ENCODE measurements around the genes SPATA16 and MRPL47.

- RRBS = no CpG with 5 or more reads among the region's 8 CpGs
Measured at GRCh38 chr3:172604071-172604335, 80.8 kb upstream of the TNFSF10 start.

GRCh38 chr3:172698198-172698631 lies 12.7 kb downstream of the NCEH1 start:
- RRBS = no CpG with 5 or more reads among the region's 2 CpGs

GRCh38 chr3:172709530-172709791 lies 1.4 kb downstream of the NCEH1 start:
- RRBS = no CpG with 5 or more reads among the region's 1 CpG

DNA sequence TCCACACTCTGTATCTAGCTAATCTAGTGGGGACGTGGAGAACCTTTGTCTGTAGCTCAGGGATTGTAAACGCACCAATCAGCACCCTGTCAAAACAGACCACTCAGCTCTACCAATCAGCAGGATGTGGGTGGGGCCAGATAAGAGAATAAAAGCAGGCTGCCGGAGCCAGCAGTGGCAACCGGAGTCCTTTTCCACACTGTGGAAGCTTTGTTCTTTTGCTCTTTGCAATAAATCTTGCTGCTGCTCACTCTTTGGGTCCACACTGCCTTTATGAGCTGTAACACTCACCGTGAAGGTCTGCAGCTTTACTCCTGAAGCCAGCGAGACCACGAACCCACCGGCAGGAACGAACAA lies 116.8 kb downstream of the ECT2 start:
- RRBS = no CpG with 5 or more reads among the region's 9 CpGs

GRCh38 chr3:173140962-173141303 lies at the start of gene SPATA16:
SPATA16 (minus strand) TSS chr3:173141235.
- RRBS = no CpG with 5 or more reads among the region's 19 CpGs

DNA sequence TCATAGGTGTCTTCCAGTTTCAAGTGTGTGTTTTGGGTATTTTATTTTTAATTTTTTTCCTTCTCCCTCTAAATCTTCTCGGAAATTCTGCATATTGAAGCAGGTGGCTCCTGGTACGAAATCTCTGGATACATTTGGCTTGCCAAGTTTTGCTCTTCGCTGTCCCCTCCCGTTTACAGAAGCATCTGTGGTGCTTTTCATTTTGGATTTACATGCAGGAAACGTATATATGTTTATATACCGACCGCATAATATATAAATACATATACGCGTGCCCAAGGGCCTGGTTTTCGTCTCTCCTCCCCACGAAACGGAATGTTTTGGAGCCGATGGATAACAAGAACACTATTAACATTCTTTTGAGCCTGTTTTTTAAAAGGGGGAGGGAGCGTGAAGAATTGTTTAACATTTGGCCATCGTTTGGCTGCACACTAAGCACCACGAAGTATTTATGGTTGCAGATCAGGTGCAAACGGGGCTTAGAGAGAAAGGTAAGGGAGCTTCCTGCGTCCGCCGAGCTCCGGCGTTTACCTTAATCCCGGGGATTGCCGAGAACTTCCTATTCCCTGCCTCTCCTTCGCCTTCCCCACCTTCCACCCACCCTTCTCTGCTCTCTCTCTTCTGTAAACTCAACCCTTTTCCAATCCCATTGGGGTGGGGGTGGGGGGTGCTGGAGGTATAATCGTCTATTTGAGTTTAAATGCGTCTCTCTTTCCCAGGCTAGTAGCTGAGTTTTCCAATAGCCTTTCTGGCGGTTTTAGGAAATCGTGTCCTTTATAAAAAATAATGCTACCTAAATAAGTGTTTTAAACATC lies 1.1 kb upstream of the NLGN1 start:
- RRBS = no CpG with 5 or more reads among the region's 29 CpGs

- RRBS = 4% methylated on average over 3 of the region's 20 CpGs
Measured at GRCh38 chr3:173584398-173585062, 187.0 kb downstream of the NLGN1 start.

DNA sequence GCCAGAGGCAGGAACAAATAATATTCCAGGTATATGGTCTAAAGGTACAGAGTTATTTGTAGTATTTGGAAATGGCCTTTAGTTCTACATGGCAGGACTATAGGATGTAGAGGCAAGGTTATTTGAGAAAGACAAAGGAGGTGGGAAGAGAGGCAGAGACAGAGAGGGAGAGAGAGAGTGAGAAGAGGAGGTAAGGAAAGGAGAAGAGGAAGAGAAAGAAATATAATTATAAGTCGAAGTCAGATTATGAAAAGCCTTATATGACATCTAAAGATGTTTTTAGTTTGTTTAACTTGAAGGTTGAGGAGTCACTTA lies 260.2 kb downstream of the NAALADL2 start:
- RRBS = no CpG with 5 or more reads among the region's 1 CpG

DNA sequence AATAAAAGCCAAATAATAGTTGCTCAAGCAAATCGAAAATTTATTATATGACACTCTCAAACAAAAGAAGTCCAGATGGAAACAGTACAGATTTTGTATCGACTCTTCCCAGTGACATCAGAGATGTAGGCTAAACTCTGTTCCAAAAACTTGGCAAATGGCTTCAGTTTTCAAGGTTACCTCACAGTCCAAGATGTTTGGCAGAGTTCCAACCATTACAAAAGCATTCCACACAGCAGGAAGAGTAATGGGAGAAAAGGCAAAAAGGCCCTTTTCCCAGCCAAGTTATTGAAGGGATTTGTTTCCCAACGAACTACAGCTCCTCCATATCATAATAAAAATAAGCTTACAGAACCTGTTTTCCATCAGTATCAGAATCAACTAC lies 290.9 kb downstream of the TBL1XR1 start:
- RRBS = no CpG with 5 or more reads among the region's 3 CpGs

GRCh38 chr3:177109527-177110392 lies 87.5 kb downstream of the TBL1XR1 start:
- RRBS = no CpG with 5 or more reads among the region's 6 CpGs

- RRBS = no CpG with 5 or more reads among the region's 7 CpGs
Measured at GRCh38 chr3:177116220-177117130, 80.8 kb downstream of the TBL1XR1 start.

- RRBS = no CpG with 5 or more reads among the region's 4 CpGs
Measured at GRCh38 chr3:177166496-177167103, 30.7 kb downstream of the TBL1XR1 start.

- RRBS = no CpG with 5 or more reads among the region's 7 CpGs
Measured at GRCh38 chr3:177185043-177185736, 12.1 kb downstream of the TBL1XR1 start.

DNA sequence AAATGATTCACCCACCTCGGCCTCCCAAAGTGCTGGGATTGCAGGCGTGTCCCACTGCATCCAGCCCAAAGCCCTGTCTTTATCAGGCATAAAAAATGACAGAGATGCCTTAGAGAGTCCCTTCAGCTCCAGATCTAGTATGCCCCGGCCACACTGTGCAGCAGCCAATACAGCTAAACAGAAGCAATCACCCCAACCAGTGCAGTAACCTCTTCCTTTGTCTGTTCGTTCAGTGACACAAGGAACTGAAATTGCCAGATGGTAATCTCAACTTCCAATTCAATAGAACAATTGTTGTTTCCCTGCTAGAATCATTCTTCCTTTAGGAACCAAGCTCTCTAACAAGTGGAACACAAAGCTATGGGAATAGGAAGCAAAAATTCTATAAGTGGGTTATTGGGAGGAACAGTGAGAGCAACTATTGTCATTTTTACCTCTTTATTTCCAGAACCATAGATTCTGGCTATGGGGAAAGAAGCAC lies 128.0 kb upstream of the TBL1XR1 start:
- RRBS = no CpG with 5 or more reads among the region's 4 CpGs

- RRBS = no CpG with 5 or more reads among the region's 8 CpGs
Measured at GRCh38 chr3:177427075-177427828, 230.0 kb upstream of the TBL1XR1 start.

- RRBS = no CpG with 5 or more reads among the region's 5 CpGs
Measured at GRCh38 chr3:179259735-179260483, 9.0 kb upstream of the KCNMB3 start.

DNA sequence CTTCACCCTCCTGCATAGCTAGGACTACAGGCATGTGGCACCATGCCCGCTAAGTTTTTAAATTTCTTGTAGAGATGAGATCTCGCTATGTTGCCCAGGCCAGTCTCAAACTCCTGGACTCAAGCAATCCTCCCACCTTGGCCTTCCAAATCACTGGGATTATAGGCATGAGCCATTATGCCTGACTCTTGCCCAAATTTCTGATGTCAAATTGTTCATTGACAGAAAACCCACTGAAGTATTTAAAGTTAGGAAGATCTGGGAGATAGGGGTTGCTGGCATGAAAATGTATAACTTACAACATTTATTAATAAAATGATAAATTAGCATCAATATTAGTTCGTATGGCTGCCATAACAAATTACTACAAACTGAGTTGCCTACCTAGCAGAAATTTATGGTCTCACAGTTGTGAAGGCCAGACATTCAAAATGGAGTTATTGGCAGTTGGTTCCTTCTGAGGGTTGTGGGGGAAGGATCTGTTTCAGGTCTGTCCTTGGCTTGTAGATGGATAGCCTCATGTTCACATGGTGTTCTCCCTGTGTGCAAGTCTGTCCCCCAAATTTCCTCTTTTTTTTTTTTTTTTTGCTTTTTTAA lies 12.2 kb upstream of the MFN1 start:
- RRBS = no CpG with 5 or more reads among the region's 3 CpGs

GRCh38 chr3:179603949-179605210 lies at the start of gene MRPL47:
MRPL47 (minus strand) TSS chr3:179604638.
- RRBS = 1% methylated on average over 9 of the region's 52 CpGs

GRCh38 chr3:180609803-180610966 lies 8.2 kb downstream of the TTC14 start:
- RRBS = no CpG with 5 or more reads among the region's 7 CpGs